WTC11 (cell line): ENCODE measurements around a stretch of chr10.

DNA sequence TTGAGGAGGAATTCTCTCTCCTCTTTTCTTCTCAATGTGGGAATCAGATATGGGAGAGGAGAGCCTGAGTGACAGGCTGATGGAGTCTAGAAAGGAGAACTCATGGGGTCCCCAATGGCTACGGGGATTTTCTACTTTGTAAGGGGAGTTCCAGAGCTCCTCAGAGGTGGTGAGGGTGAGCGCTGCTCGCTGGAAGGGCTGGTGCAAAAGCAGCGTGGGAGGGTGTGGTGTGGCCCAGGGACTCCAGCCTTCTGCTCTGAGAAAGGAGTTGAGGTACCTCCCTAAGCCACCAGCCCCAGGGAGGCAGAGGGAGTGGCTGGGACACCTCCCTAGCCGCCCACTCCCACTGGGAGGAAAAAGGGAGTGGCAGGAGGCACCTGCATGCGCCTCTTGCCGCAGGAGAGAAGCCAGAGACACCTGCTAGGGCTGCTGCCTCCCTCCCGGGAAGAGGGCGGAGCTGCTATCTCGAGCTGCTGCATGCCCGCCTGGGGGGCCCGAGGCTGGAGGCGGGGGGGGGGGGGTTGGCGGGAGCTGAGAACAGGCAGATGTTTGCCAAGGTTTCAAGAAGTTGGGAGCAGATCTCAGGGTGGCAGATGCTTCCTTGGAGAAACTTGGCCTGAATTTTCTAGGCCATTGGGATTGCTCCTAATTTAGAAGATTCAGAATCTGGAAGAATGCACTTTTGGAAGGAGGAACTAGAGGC is 48.6 kb downstream of the GATA3 start:
- PRO-cap = no peak

GRCh38 chr10:8404535-8405195 is 350.2 kb downstream of the GATA3 start:
- PRO-cap = no peak

DNA sequence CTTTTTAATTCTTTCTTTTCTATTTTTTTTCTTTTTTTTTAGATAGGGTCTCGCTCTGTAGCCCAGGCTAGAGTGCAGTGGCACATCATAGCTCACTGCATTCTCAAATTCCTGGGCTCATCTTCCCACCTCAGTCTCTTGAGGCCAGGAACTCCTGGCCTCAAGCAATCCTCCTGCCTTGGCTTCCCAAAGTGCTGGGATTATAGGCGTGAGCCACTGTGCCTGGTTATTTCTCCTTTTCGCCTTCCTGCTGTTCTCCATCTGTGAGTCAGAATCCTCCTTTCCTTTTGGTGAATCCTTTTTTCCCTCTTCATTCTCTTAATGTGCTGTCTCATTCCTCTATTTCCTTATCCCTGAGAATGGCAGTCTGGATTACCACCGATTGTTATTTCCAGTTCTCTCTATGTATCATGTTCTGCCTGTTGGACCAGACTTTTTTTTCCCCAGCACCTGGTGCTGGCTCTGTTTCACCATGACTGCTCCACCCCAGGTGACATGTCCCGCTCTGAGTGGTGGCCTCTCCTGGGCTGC is 399.7 kb downstream of the GATA3 start:
- PRO-cap = no peak

DNA sequence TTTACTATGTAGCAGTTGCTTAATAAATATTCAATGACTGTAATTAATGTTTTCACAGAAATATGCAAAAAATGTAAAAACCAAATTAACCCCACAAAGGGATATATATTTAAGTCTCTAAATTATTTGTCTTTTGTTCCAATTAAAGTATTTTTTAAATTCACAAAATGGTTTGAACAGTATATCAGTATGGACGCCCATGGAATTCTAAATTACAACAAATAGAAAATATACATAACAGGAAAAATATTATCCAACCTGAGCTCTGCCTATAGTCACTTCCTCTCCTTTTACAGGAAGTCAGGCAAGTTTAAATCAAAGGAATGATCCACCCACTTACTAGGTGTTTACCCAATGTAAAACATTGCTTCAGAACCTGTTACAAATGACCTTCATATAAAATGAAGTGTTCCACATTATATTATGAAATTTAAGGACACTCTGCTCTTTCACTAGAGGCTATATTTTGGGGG is 722.4 kb downstream of the GATA3 start:
- PRO-cap = no peak

GRCh38 chr10:11009294-11010180 is 8.1 kb upstream of the CELF2 start:
- PRO-cap = no peak

GRCh38 chr10:11014558-11015241 is 3.0 kb upstream of the CELF2 start:
- PRO-cap = no peak

- PRO-cap = no peak
Measured at GRCh38 chr10:11087794-11088581, 70.3 kb downstream of the CELF2 start.

GRCh38 chr10:11177689-11178436 is 160.2 kb downstream of the CELF2 start:
- PRO-cap = no peak

DNA sequence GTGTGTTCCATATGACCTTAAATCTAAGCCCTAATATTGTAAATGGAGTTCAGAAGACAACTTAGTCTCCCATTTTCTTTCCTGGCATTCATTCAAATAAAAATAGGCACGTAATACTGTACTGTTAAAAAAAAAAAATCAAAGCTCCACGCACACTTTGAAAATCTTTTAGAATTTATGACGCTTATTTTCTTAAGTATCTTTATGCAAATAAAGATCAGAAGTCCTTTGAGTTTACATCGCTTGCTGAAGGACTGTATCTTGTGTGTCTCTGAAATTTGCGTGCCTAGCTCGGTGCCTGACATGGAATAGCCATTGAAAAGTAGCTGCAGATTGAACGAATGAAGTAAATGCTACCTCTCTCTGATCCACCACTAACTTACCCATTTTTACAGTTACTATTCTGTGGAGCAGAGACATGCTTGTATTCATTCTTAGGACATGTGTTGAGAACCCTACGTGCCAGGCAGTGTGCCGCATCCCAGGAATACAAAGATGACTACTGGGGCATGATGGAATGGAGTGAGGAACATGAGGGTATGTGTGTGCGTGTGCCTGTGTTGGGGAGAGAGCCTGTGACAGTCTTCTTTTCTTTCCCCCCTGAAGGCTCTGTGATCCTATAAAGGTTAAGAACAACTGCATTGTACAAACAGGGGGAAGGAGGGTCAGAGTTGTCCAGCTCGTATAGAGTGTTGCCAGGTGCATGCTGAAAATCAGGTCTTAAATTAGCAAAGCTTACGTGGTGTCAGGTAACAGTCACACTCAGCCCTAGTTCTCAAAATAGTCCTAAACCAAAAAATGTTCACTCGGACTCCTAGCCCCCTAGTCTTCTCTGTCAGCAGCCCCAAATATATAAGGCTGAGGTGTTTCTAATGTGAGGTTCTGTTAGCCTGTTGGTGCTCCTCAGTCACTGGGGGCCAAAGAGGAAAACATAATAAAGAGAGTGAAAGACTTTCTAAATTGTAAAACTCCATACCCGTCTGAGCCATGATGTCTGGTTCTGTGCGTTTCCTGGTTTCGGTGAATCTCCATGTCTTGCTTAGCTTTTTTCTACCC is 161.8 kb downstream of the CELF2 start:
- PRO-cap = no peak

- PRO-cap = no peak
Measured at GRCh38 chr10:11245459-11245952, 227.8 kb downstream of the CELF2 start.

DNA sequence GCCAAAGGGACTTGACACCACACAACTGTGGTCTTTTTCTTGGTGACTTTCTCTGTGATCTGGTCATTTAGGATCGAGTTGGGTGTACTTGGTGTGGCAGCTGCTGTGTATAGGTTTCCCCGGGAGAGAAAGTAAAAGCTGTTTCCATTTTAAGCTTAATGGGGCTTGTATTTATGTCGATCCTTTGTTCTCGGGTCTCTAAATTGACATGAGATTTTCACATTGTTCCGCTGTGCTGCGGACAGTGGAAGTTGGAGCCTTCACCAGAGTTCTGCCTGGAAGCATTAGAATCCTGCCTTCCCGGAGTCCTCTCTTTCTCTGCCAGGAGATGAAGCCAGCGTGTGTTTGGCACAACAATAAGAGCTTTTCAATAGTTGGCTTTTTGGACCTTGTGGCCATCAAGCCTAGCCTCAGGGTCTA is 284.9 kb downstream of the CELF2 start:
- PRO-cap = no peak

- PRO-cap = no peak
Measured at GRCh38 chr10:11332076-11333119, 279.1 kb downstream of the USP6NL start.

- PRO-cap = no peak
Measured at GRCh38 chr10:11335792-11336219, 275.6 kb downstream of the USP6NL start.

- PRO-cap = no peak
Measured at GRCh38 chr10:11367983-11368652, 243.3 kb downstream of the USP6NL start.

GRCh38 chr10:11448164-11448678 is 163.2 kb downstream of the USP6NL start:
- PRO-cap = no peak

- PRO-cap = no peak
Measured at GRCh38 chr10:11532060-11532709, 79.3 kb downstream of the USP6NL start.

- PRO-cap = no peak
Measured at GRCh38 chr10:11538817-11539983, 72.2 kb downstream of the USP6NL start.

- PRO-cap = no peak
Measured at GRCh38 chr10:11569848-11570440, 41.5 kb downstream of the USP6NL start.

- PRO-cap = no peak
Measured at GRCh38 chr10:11573370-11574163, 37.9 kb downstream of the USP6NL start.

DNA sequence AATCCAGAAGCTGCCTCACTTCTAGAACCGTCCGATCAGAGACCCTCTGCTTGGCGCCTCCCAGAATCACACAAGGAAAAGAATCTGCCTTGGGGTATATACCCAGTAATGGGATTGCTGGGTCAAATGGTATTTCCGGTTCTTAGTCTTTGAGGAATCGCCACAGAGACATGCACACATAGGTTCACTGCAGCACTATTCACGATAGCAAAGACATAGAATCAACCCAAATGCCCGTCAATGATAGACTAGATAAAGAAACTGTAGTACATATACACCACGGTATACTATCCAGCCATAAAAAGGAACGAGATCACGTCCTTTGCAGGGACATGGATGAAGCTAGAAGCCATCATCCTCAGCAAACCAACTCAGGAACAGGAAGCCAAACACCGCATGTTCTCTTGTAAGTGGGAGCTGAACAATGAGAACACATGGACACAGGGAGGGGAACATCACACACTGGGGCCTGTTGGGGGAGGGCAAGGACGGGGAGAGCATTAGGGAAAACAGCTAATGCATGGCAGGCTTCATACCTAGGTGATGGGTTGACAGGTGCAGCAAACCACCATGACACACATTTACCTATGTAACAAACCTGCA is 58.1 kb upstream of the ECHDC3 start:
- PRO-cap = no peak